ENCODE data around the gene OPCML.

DNA sequence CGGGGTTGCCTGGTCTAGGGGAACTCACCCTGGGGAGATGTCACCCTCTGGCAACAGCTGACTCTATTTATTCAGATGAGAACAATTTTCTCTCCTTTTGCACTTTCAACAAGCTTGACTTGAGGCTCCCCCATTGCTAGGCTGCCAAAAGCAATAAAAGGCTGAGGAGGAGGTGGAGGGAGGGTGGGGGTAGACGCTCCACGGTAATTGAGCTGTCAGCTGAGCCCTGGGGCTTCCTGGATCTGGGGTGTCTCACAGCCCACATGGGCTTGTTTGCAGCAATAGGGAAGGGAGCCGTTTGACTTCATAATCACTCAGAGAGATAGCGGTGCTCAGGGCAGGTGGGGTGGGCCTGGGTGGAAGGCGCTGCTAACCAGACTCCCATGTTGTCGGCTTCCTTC is 158.7 kb downstream of the ADAMTS15 start:
- PRO-cap, 2 experiments = no peak in any of the 2 experiments

DNA sequence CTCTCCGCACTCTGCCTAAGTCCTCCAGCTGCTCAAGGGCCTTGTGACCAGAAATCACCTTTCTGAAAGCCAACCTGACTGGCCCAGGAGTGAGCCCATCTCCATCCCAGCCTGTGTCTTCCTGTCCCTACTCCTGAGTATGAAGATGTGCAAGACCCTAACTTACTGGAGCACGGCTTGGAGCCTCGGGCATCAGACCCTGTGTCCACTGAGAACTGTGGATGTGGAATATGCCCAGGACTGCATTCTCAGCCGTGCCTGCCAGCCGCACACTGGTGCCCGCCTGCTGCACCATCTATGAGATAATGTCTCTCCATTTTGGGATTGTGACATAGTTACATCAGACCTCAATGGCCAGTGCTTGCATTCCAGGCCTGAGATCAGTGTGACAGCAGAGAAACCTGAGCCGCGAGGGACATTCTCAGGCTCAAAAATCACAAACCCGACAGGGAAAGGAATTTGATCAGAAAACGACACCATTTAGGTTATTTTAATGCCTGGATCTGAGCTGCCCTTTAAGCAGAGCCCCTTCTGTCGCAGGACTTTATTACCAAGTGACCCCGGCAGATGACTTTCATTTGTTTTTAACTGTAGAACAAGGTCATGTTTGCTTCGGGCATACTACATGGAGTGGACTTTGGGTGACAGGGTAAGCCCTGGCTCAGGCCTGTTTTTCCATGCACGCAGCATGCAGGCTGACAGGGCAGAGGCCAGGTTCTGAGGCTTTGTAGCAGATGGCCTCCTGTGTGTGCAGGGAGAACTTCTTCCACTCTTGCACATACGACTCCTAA is 50.8 kb downstream of the SNX19 start:
- PRO-cap, 2 experiments = no peak in any of the 2 experiments

- PRO-cap, 2 experiments = no peak in any of the 2 experiments
Measured at GRCh38 chr11:130876704-130877510, 39.4 kb downstream of the SNX19 start.

- PRO-cap, 2 experiments = no peak in any of the 2 experiments
Measured at GRCh38 chr11:131253847-131254332, 116.5 kb upstream of the NTM start.

- PRO-cap, 2 experiments = no peak in any of the 2 experiments
Measured at GRCh38 chr11:131423540-131423778, 53.0 kb downstream of the NTM start.

DNA sequence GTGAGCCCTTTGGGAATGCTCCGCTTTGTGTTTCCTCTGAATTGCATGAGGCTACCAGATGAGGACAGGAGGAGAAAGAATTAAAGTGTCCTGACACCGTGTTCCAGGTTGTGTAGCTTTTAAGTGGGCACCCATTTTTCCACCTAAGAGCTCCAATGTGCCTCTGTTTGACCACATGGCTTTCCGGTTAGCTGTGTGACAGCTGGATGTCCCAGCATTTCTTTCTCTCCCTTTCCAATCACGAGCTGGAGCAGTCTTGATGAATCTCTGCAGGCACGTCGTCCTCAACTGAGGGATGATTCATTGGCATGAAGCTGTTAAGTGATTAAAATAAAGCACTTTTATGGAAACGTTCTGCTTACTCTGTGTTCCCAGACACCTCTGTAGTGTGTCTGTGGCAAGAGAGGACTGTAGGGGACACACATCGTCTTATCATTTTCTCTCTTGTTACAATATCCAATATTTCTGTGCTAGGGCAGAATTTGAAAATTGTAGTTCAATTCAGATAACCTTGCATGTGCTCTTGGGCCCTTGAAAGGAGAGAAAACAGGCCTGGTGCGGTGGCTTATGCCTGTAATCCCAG is 610.9 kb downstream of the NTM start:
- PRO-cap, 2 experiments = no peak in any of the 2 experiments

GRCh38 chr11:133532061-133532830 is at the start of gene OPCML:
TSS of gene OPCML (minus strand) at chr11:133532501.
- PRO-cap, 2 experiments = no peak in any of the 2 experiments

DNA sequence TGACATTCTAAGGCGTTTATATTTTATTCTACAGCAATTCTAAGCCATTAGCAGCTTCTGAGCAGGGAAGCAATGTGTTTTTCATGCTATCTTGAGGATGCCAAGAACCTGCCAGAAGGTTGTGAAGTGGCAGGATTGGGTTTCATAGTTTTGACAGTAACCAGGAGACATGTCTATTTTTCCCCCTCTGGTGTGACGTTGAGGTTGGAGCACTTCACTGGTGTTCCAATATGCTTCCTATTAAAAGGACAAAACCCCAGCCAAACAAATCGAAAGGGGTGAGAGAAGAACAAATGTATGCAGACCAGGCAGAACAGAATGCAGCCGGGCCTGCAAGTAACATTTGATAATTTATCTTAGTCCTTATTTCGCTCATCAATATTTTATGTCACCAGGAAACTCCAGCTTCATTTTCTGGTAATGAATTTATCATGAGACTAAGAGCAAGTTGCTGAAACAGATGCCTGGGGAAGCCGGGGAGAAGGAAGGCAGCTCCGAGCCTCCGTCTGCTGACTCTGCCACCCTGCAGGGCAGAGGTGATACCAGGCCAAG is 148.0 kb downstream of the SPATA19 start:
- PRO-cap, 2 experiments = no peak in any of the 2 experiments

- PRO-cap, 2 experiments = no peak in any of the 2 experiments
Measured at GRCh38 chr11:133928512-133928969, 28.2 kb downstream of the IGSF9B start.

DNA sequence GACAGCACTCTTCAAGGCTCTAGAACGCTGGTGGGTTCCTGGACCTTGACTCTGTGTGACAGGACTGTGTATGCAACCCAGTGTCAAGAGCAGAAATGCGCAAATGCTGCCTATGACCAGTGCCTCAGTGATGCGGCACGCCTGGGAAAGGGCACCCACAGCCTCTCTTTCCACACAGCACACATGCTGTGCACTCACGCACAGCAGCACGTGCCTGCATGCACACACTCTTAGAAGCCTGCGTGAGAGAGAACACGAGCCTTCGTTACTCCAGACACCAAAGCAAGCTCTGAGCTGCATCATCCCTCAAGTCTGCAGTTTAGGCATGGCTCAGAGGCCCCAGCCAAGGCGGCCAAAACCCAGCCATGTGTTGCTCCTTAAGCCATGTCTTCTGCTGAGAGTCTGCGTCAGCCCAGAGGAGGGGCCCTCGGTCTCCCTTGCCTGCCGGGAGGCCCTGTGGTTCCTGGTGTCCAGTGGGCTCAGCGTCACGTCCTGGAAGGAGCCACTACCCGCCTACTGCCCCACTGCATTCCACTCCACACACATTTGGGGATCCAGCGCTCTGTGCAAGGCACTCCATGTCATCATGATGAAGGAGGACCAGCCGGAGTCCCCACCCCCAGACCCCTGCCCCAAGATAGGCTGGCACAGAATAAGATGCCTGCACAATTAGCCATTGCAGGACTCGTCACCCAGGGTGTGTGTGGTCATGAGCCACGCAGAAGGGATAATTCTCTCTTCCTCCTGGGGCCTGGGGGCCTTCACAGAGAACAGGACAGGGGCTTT is 26.6 kb upstream of the JAM3 start:
- PRO-cap, 2 experiments = no peak in any of the 2 experiments

- PRO-cap, 2 experiments = no peak in any of the 2 experiments
Measured at GRCh38 chr11:134497663-134497985, 85.6 kb upstream of the B3GAT1 start.